Myometrial cell (primary cell): ENCODE results near the genes MTX3, FAM151B, ACOT12 and RASA1.

DNA sequence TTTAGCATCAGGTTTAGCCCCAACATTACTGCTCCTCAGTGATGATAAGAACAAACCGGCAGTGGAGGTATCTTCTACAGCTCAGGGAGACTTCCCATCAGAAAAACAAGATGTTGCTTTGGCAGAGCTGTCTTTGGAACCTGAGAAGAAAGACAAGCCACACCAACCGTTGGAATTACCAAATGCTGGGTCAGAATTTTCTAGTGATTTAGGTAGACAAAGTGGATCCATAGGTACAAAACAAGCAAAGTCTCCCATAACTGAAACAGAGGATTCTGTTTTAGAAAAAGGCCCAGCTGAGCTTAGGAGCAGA lies 43.8 kb downstream of the CMYA5 start:
- RAMPAGE, long total RNA: no peak

DNA sequence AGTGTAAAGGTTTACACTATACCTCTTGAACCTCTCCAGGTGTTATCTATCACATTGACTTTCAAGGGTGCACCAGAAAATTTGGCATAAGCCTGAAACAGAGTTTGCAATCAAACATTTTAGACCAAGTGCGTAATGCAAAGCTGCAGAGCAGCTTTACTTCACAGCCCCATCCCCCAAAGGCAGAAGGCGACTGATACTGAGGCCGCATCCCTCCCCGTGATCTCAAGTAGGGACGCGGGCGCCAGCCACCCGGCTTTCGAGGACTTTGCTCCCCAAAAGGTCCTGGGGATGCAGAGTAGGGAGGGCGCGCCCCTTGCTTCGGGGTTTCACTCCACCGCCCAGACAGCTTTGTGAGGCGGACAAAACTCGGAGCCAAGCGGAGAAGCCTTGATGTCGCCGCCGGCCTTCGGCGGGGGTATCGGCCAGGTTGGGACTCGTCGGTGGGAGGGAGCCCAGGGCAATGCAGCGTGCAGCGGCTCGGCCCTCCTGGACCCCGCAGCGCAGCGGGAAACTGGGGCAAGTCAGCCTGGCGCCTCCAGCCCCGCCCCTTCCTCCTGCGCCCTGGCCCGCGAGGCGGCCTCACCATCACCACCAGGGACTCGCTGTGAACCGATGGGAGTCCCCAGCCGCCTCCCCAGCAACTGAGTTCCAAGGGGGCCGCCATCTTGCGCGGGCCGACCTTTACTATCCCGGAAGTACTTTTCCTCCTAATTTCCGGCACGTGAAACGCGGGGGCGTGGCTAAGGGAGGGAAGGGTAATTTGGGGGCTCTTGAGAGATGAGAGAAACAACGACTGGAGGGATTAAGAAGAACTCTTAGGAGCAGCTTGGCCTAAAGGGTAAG lies at the start of gene MTX3:
Gene MTX3, minus strand, starts transcription at position 691 of the 846 bp plus-strand sequence.
- RAMPAGE, long total RNA: start-site peak on the minus strand centred at position 683 of the sequence, 23 bp wide, 51 and 35 reads in 2 replicates

DNA sequence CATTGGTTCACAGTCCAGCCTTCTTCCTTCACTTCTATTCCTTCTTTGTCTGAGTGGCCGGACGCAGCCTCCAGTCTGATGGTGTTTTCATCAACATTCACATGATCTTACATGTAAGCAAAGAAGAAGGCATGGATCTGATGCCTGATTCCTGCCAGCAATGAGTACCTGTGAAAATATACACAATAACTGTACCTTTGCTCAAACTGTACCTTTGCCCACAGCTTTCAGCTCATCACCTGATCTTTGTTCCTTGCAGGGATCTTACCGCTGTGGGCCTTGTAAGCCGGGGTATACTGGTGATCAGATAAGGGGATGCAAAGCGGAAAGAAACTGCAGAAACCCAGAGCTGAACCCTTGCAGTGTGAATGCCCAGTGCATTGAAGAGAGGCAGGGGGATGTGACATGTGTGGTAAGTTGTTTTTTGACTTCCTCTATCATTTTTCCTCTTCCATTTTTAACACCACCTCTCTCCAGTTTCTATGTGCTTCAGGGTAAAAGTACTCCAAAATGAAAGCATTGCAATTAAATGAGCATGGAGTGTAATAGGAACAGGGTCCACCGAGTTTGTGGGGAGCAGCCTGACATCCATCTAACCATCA lies 32.7 kb downstream of the THBS4 start:
- RAMPAGE, long total RNA: no peak

DNA sequence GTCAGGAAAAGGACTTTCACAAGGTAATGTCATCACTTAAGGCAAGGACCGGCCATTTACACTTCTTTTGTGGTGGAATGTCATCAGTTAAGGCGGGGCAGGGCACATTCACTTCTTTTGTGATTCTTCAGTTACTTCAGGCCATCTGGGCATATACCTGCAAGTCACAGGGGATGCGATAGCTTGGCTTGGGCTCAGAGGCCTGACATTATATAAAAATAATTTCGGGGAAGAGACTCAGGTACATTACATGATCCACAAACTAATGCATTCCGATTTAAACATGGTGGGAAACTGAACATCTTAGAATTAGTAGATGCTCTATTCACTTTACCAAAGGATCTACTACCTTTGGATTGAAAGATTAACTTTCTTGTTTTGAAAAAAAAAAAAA lies 70.1 kb downstream of the SERINC5 start:
- RAMPAGE, long total RNA: no peak

- RAMPAGE, long total RNA: start-site peak on the plus strand at chr5:80488100-80488112, 62 and 50 reads in 2 replicates
Measured at GRCh38 chr5:80487847-80488859, at the start of gene FAM151B. FAM151B (plus strand) TSS chr5:80488100.

GRCh38 chr5:81114513-81114763 lies 118.7 kb upstream of the CKMT2 start:
- RAMPAGE, long total RNA: no peak

DNA sequence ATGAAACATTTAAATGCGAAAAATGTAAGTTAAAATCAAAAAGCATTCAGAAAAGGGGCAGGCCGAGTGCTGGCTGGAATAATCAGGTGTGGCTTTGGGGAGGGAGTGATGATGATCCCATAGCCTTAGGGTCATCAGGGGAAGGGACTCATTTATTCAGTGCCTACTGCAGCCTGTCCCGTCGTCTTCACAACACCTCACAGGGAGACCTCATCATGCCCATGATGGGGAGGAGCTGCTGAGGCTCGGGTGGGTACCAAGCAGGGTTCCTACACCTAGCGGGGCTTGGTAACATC lies 4.0 kb downstream of the CKMT2 start:
- RAMPAGE, long total RNA: no peak

GRCh38 chr5:81268772-81269300 lies 32.6 kb upstream of the ZCCHC9 start:
- RAMPAGE, long total RNA: no peak

GRCh38 chr5:81355062-81355871 lies 38.7 kb downstream of the ACOT12 start:
- RAMPAGE, long total RNA: no peak

DNA sequence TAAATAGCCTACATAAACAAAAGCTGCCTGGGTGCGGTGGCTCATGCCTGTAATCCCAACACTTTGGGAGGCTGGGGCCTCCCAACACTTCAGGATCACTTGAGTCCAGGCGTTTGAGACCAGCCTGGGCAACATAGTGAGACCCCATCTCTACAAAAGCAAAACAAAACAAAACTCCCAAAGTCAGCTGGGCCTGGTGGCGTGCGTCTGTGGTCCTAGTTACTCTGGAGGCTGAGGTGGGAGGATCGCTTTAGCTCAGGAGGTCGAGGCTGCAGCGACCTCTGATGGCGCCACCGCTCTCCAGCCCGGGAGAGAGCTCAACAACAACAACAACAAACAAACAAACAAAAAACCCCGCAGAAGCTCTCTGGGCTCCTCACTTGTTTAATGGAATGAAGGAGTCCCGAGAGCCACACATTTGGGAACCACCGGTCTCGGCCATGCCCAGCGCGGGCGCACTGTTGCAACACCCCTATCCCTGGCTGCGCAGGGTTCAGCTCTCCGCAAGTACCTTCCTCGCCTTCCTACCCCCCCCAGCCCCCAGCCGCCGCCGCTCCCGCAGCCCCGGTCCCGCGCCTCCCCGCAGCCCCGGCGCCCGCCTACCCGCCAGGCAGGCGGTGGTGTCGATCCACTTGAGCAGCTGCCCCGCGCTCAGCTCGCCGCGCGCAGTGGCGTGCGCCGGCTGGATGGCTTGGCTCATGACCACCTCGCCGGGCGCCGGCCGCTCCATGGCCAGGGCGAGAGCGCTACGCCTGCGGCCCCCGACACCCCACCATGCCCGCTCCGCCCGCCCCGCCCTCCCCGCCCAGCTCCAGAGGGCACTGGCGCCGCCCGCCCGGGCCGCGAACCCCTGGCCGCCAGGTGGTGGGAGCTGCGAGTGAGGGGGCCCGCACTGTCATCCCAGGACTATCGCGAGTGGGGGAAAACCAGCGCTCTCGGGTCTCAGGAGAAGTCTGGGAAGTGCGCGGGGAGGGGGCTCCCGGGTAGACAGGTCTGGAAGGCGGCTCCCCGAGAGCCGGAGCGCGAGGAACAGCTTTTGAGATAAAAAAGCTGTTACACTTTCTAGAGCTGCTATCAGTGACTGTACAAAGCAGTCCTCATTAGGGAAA lies at the start of gene ACOT12:
Gene ACOT12, minus strand, starts transcription at position 750 of the 1,109 bp plus-strand sequence.
- RAMPAGE, long total RNA: no peak

GRCh38 chr5:81755915-81756216 lies 5.0 kb upstream of the SSBP2 start:
- RAMPAGE, long total RNA: no peak

DNA sequence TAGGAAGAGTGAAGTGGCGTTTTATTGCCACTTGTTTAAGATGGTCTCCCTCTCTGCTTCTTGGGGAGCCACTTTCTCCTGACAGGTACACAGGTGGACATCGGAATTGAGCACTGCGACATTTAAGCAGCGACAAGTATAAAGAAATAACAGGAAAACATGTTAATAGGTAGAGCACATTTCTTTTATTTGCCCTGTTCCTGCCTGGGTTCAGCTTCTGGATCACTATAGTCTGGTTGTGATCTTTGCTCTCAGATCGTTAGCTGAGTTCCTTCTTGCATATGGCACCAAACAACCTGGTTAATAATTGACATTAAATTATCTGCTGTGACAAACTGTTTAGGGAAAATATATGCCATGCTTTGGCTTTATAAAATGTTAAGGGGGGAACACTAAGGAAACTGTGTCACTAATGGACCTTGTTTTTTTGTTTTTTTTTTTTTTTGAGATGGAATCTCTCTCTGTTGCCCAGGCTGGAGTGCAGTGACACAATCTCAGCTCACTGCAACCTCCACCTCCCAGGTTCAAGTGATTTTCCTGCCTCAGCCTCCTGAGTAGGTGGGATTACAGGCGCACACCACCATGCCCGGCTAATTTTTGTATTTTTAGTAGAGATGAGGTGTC lies 345.1 kb upstream of the RPS23 start:
- RAMPAGE, long total RNA: no peak

DNA sequence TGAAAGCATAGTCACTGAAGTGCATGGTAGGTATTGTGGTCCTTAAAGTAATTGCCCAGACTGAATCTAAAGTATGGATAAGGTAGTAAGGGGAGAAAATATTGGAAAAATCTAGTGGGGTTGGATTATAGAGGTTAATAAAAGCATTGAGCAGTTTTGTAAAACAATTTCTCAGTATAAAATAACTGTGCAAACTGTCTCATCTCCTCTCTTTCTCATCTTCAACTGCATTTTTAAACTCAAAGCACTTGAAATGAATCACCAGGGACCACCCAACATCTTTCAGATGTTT lies 61.8 kb downstream of the TMEM167A start:
- RAMPAGE, long total RNA: no peak

- RAMPAGE, long total RNA: no peak
Measured at GRCh38 chr5:83134364-83134836, 57.1 kb downstream of the XRCC4 start.

DNA sequence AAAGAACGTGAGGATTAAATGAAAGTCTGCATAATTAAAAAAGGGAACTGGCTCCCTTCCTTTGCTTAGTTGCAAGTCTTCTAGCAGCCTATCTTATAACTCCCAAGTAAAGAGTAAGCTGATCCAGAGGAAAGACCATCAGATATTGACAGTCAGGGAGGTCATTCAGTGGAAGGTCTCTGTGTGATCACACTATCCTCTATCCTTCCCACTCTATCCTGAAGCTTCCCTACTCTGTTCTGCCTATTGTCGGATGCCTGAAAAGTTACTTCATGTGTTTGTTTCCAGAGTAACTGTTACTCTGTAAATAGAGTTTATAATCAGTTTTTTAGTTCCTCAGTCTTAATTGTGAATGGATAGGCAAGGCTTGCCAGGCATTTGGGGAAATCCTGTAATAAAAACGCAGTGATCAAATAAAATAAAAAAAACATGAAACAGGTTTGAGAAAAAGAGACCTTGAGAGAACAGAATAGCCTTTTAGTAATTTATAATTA lies 79.8 kb downstream of the XRCC4 start:
- RAMPAGE, long total RNA: no peak

- RAMPAGE, long total RNA: no peak
Measured at GRCh38 chr5:83619369-83619911, 101.2 kb downstream of the HAPLN1 start.

GRCh38 chr5:84616472-84616728 lies 231.7 kb upstream of the EDIL3 start:
- RAMPAGE, long total RNA: no peak

- RAMPAGE, long total RNA: no peak
Measured at GRCh38 chr5:86510418-86510906, 107.3 kb upstream of the COX7C start.

GRCh38 chr5:87267787-87268096 lies at the start of gene RASA1:
RASA1 (plus strand) TSS chr5:87267883.
- RAMPAGE, long total RNA: no peak

- RAMPAGE, long total RNA: no peak
Measured at GRCh38 chr5:87408320-87409093, 4.2 kb downstream of the CCNH start.